Sternocleidomastoid (tissue), 1 donor: ENCODE data around the genes SMARCA1, ZDHHC9 and OR13H1.

DNA sequence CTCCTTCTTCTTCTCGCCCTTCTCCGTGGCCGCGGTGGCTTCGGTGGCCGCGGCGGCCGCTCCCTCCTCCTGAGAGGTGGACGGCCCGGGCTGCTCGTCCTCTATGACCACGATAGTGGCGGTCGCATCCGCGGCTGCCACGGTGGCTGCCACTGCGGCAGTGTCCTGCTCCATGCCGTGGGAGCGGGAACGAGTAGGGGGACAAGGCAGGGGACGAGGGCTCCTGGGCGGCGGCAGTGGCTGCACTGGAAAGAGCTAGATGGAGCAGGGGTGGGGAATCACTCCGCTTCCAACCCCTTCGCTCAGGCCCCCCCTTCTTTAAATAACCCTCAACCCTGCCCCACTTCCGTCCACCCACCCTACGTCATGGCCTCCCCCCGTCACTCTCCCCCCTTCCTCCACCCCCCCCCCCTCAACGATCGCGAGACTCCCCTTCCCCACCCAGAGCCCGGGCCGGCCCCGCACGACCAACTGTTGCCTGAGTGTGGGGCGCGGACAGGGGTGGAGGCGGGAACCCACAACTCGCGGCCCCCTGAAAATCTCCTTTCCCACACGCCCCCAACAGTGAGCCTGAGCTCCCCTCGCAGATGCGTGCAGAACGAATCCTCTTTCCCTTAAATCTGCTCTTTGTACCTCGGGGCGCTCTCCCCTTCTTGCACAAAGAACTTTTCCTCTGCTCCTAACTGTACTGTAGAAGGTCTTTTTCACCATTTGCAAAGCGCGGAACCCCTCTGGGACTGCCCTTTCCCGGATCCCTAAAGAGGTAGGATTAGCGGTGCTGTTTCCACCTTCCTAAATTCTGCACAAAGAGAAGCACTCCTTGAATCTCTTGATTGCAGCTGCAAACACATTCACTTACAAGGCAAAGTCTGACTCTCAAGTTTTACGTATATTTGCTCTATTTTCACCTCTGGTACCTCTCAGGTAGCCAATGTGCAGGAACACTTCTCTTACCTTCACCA, at the start of gene SMARCA1:
TSS of gene SMARCA1 (minus strand) at position 294 of the 962 bp plus-strand sequence.
- PRO-cap = bidirectional peak, plus-strand start at position 444 of the sequence, minus-strand start at position 320 of the sequence

GRCh38 chrX:129603761-129604254, 50.9 kb downstream of the APLN start:
- PRO-cap = no peak

DNA sequence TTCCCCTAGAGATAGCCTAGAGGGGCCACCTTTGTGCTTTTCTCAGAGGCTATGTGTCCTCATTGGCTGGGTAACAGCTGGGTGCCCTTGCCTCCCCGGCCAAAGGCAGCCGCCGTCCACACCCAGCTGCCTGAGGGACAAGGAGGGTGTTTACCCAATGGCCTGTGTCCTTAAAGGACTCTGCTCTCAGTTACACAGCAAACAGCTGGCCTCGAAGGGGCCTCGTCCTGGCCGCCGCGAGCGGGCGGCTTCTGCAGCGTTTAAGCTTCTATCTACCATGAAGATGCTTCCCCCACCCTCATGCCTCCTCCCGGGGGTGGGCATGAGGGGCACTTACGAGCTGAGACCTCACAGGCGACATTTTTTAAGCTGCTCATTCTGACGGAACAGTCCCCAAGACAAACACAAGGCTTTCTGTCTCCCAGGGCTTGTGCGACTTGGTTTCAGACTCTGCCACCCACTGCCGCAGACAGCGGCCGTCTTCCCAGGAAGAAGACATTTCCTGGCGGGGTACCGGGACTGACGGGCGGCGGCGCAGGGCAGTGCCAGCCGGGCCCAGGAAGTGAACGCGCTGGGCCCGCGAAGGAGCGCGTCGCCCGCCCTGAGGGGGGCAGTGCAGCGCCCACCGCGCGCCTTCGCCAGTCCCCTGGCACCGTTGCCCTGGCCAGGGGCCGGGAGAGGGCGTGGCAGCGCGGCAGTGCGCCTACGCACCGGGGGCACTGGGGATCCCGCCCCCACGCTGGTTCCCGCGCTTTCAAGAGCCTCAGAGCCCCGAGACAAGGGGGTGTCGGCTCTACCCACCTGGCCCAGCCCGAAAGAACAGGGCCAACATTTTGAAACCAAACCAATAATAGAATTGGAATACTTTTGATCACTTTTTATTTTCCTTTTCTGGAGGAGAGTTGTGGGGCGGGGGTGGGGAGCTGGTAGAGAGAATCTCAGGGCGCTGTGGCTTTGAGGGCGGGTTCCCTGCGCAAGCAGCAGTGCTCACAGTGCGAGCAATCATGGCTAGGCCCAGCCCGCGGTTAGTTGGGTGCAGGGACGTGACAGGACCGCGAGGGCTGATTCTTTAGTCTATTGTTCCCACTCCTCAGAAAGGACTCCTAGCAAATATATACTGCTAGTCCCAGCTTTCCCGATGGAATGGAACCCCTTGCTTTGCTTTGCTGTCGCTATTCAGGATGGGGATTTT, 23.4 kb upstream of the APLN start:
- PRO-cap = bidirectional peak, plus-strand start at position 658 of the sequence, minus-strand start at position 564 of the sequence

DNA sequence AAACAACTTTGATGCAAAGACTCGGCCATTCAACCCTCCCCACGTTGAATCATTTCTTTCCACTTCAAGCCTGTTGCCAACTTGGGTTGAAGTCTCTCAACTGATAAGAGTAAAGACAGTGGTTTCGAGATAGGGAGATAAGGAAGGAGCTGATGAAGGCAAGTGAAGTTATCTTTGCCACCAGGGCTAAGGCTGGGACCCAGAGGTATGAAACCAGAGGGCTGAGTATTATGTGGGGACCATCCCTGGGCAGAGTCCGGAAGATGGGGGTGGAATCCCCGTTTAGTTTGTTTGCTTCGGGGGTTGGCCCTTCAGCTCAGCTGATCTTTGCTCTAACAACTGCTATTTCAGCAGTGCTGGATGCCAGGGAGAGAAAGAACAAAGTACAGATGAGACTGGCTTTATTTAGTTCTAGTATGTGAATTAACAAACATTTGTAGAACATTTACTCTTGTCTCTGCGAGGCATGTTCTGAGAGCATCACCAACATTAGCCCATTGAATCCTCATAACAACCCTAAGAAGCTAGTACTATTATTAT, 2.2 kb upstream of the XPNPEP2 start:
- PRO-cap = no peak

- PRO-cap = no peak
Observed at GRCh38 chrX:129787505-129787878, 7.7 kb downstream of the SASH3 start.

- PRO-cap = no peak
Observed at GRCh38 chrX:129795082-129795530, 15.4 kb downstream of the SASH3 start.

GRCh38 chrX:129800315-129800719, 20.6 kb downstream of the SASH3 start:
- PRO-cap = no peak

- PRO-cap = bidirectional peak, plus-strand start at chrX:129844026, minus-strand start at chrX:129843883
Observed at GRCh38 chrX:129843669-129844418, at the start of gene ZDHHC9. ZDHHC9 (minus strand) TSS chrX:129843886.

DNA sequence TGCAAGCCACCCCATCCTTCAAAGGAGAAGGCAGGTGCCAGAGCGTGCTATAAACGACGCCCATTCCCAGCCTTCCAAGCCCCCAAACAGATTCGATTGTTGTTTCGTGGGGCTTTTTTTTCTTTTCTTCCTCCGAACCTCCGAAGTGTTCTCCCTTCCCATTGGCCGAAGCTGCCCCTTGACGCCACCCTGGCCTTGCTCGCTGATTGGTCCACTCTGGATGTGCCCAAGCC, 25.3 kb downstream of the UTP14A start:
- PRO-cap = no peak

GRCh38 chrX:129979939-129980375, 2.5 kb upstream of the BCORL1 start:
- PRO-cap = unidirectional peak, plus-strand start at chrX:129980012; bidirectional peak, plus-strand start at chrX:129980261, minus-strand start at chrX:129980194

GRCh38 chrX:129981075-129981533, 1.3 kb upstream of the BCORL1 start:
- PRO-cap = no peak

DNA sequence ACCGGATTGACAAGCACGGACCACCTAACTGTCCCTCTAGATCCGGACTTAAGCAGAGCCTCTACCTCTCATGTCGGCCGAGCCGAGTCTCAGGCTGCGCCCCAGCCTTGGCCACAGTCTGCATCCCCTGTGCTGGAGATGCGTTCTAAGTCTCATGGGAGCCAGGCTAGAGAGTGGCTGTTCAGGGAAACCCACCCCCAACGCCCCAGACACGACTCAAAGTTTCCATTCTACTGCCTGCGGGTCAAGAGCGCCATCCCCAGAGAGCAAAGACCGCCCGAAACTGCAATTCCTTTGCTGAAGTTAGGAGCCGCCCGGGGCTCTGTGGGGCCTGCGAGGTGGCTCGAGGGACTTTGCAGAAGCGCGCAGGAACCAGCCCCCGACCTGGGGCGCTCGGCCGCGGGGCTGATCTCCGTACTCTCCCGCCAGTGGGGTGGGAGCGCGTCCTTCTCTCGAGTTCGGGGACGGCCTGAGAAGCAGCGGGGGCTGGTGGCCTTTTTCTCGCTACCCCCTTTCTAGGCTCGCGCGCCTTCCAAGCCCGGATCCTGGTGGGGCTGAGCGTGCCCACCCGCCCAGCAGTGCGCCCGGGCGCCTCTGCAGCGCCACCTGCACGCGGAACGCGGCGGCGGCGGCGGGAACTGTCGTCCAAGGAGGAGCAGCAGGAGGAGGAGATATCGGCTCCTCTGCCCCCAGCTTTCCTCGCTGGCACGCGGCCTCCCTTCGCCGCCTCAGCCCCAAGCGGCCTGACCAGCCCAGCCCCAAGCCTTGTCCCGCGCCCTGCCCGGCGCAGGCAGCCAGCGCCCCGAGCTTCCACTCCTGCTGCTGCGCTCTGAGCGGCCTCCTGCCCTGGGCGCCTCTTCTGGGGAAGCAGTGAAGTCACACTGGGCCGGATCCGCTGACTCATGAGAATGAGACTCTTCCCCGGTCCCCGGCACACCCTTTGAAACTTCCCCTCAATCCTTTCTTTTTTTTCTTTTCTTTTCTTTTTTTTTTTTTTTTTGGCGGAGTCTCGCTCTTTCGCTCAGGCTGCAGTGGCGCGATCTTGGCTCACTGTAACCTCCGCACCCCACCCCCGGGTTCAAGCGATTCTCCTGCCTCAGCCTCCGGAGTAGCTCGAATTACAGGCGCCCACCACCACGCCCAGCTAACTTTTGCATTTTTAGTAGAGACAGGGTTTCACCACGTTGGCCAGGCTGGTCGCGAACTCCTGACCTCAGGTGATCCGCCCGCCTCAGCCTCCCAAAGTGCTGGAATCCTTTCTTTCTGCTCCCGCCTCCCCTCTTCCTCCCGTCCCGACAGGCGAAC, 10.4 kb upstream of the ELF4 start:
- PRO-cap = bidirectional peak, plus-strand start at position 634 of the sequence, minus-strand start at position 547 of the sequence; bidirectional peak, plus-strand start at position 1,012 of the sequence, minus-strand start at position 831 of the sequence

DNA sequence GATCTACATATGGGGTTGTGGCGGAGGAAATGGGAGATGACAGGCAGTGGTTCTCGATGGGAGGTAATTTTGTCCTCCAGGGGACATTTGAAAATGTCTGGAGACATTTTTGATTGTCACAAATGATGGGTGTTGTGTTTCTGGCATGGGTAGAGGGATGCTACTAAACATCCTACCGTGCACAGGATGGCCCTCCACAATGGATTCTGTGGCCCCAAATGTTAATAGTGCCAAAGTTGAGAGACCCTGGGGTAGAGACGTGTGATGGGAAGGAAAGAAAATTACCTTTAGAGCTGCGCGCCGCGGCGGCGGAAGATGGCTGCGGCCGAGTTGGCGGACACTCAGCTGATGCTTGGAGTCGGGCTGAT, 93.0 kb downstream of the RBMX2 start:
- PRO-cap = no peak

DNA sequence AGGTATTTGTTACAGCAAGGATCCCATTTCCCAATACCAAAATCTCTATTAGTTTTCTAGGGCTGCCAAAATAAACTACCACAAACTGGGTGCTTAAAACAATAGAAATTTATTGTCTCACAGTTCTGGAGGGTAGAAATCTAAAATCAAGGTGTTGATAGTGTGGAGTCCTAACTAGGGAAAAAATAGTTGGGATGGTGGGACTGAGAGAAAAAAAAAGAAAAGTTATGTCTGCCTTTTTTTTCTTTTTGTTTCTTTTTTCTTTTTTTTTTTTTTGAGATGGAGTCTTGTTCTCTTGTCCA, 131.0 kb downstream of the RBMX2 start:
- PRO-cap = no peak

GRCh38 chrX:130827531-130827989, 75.4 kb downstream of the ENOX2 start:
- PRO-cap = no peak

DNA sequence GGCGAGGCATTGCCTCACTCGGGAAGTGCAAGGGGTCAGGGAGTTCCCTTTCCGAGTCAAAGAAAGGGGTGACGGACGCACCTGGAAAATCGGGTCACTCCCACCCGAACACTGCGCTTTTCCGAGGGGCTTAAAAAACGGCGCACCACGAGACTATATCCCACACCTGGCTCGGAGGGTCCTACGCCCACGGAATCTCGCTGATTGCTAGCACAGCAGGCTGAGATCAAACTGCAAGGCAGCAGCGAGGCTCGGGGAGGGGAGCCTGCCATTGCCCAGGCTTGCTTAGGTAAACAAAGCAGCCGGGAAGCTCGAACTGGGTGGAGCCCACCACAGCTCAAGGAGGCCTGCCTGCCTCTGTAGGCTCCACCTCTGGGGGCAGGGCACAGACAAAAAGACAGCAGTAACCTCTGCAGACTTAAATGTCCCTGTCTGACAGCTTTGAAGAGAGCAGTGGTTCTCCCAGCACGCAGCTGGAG, 56.1 kb upstream of the ENOX2 start:
- PRO-cap = no peak

GRCh38 chrX:131278922-131279340, 10.2 kb downstream of the IGSF1 start:
- PRO-cap = no peak

GRCh38 chrX:131543695-131544248, at the start of gene OR13H1:
OR13H1 (plus strand) TSS chrX:131544074.
- PRO-cap = no peak

DNA sequence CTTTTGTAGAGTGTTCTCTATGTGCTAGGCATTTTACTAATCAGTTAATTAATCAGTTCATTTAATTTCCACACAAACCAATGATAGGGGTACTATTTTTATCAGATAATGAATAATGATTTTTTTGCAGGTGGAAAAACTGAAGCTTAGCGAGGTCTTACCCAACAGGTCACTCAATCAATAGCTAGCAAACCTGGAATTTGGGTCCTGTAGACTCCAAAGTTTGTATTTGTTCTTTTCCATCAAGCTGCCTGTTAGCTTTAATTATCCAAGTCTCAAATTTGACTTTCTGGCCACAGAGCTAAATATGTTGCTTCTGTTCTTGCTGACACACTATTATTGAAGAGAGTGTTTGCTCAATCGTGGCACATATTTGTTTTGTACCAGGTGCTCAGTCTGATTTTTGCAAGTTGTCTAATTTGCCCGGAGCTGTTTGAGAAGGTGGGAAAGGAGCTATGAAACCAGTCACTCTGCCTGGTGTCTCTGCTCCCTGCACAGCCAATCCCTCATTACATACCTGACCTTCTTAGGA, 41.7 kb upstream of the FRMD7 start:
- PRO-cap = no peak

GRCh38 chrX:132206290-132206706, 12.9 kb downstream of the RAP2C start:
- PRO-cap = no peak